Pericardium (tissue), 1 donor: ENCODE data around the genes FHIT and C3orf14.

GRCh38 chr3:58899492-58899736 lies 150.4 kb downstream of the CFAP20DC start:
- RRBS: no CpG with 5 or more reads among the region's 3 CpGs

- RRBS: no CpG with 5 or more reads among the region's 9 CpGs
These were observed 890.4 kb downstream of the FHIT start for GRCh38 chr3:60360600-60361576.

DNA sequence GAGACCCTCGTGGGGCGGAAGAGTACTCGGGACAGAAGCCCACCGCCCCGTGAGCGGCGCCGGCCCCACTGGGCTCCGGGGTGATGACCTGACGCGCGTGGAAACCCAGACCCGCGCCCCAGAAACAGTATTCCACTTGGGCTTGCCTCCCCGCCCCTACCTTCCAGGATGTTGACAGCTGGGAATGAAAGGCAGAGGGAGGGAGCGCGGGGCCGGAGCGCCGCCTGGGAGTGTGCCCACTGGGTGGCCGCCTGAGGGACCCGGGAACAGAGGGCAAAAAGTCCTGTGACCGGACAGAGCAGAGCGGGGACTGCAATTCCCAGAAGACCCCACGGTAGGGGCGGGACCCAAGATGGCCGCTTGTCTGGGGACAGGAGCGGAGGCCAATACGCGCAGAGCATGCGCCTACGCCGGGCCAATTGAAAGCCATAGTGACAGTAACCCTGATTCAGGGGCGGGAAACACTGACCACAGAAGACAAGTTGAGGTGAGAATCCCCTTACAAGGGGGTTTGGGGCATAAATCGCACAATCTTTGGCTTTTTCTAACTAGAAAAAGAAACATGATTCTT lies at the start of gene FHIT:
Gene FHIT, minus strand, starts transcription at position 312 of the 571 bp plus-strand sequence.
- RRBS: 2% methylated on average over 5 of the region's 35 CpGs

DNA sequence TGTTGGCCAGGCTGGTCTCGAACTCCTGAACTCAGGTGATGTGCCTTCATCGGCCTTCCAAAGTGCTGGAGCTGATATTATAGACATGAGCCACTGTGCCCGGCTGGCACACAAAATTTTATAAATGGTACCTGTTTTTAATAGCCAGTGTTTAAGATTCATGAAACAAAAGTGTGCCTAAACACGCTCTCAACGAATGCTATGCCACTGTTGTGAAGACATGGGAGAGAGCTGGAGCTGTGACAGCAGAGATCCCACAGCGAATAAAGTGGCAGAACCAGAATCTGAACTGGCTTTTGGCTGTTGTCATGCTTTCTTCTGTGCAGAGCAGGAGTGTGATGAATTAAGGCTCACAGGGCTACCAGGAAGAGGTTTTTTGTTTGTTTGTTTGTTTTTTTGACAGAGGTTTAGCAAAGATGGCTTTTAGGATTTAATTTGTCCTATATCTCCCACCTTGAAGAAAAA lies 14.5 kb downstream of the PTPRG start:
- RRBS: no CpG with 5 or more reads among the region's 6 CpGs

- RRBS: no CpG with 5 or more reads among the region's 13 CpGs
These were observed 126.9 kb downstream of the PTPRG start for GRCh38 chr3:61688151-61688720.

GRCh38 chr3:61767209-61768217 lies 206.1 kb downstream of the PTPRG start:
- RRBS: no CpG with 5 or more reads among the region's 6 CpGs

DNA sequence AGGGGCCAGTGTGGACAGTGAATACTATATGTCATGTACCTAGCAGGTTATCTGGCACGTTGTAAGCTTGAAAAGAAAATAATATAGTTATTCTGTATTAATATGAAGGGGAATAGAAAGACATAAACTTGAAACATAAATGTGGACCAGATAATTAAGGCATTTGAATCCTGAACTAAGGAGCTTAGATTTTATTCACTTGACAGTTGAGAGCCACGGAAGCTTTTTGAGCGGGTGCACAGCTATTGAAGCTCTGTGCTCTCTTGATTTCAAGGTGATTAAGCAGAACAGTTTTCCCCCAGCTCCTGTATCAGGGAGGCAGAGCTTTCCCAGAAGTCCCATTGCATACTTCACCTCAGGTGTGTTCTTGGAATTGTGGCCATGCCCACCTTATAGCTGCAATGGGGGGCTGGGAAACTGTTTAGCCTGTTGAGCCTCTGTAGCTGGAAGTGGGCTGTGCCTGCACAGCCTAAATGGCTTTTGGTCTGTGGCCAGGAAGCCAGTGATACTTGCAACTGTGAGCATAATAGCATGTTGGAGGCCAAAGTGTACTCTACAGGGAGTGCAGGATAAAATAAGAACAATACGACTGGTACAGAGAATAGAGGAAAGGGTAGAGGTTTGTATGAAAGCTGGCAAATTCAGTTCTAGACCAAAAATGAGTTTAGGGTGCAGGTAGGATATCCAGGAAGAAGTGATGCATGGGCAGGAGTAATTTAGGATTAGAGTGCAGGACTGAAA lies 248.4 kb downstream of the PTPRG start:
- RRBS: no CpG with 5 or more reads among the region's 4 CpGs

DNA sequence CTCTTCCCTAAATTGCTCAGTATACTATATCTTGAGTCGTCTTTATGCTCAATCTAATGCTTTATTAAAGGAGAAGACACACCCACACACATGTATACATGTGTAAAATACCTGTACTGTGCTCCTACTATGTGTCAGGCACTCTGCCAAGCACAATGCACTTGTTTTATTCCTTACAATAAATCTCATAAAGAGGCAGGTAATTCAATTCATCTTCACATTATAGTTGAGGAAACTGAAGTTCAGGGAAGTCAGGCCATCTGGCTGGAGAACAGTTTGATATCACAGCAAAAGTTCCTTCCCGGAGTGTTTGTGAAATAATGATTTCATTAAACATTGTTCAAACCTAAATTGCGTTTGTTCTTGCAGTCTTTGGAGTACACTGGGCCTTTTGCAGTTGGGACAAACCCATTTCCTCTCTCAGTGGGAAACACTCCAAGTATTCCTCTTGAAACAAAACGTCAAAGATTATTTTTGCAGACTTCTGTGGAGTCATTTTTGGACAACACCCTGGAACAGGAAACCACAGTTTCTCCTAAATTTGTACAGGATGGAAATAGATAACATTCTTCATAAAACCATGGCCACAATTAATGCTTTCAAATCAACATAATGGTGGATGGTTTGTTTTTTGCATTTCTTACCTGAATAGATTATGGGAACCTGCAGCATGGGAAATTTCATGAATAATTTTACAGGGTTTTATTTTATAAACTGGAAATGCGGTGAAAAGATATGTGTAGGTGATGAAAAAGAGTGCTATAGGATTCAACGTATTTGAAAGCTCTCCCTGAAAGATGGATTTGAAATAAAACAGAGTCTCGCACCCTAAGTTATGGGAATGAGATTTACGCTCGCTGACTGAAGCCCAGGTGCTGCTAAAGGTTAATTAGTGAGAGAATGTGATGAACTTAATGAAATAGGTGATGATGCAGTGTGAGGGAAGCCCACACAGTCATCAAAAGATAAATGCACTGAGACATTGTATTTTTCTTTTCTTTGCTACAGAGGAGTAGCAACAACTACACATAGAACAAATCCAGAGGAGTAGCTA lies 287.6 kb downstream of the PTPRG start:
- RRBS: no CpG with 5 or more reads among the region's 9 CpGs

- RRBS: no CpG with 5 or more reads among the region's 13 CpGs
These were observed 75.9 kb upstream of the C3orf14 start for GRCh38 chr3:62242802-62243526.

- RRBS: 4% methylated on average over 15 of the region's 69 CpGs
These were observed at the start of gene C3orf14 for GRCh38 chr3:62318627-62319901. Gene C3orf14 (plus strand): TSS chr3:62319022.

DNA sequence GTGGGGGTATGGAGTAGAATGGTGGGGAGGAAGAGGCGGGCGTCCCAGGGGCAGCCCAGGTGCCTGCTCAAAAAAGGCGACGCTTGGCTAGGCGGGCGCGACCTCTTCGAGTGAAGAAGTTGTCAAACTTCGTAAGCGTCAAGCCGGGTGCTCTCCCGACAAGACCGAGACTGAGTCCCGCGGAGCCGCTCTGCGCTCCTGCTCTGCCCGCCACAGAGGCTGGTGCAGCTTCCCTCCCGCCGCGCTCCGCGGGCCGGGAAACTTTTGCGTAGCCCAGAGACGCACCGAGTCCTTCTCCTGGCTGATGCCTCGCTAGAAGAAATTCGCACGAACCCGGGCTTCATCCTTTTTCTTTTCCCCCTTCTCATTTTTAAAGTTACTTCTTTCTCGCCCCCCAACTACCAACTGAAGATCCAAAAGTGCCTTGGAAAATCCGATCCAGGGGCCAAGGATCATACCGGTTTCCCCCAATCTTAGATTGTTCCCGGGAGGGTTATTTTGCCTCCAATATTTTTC lies 2.9 kb downstream of the FEZF2 start:
- RRBS: 2% methylated on average over 17 of the region's 35 CpGs

GRCh38 chr3:63159487-63159840 lies 118.6 kb upstream of the SYNPR start:
- RRBS: no CpG with 5 or more reads among the region's 1 CpG

DNA sequence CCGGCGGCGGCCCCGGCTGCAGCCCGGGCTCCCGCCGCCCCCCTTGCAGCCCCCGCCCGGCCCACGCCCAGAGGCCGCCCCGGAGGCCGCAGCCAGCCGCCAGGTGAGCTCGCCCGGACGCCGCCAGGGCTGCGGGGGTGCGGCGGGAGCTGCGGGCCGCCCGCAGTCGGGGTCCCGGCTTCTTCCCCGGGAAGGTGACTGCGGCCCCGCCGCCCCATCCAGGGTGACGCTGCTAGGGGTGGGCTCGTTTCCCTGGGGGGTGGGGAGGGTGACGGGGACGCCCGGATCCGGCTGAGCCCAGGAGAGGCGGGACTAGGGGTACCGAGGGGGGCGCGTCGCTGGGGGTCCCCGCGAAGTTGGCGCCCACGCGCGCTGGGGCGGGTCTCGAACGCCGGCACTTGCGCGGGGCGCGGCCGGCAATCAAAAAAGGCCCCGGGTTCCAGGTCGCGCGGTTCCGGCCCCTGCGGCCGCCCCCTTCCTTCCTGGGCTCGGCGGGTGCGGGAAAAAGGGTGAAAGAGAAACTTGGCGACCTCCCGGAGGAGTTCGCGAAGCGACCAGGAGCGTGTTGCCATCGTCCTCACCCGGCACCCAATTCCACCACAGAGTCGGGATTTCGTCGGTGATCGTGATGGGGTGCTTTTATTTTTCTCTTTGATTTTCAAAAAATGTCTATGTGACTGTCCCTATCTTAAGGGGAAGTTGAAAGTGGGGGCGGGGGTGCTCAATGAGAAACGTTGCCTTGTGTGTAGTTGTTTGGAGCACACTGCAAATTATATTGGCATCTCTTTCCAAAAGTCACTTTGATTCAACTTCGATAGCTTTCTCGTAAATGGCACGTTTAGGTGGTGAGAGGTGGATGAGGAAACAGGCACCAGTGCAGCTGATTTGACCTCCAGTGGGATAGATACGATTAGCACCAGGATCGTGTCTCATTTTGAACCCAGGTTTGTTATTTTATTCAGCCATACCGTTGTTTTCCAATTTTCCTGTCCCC lies 686 bp downstream of the ATXN7 start:
- RRBS: 1% methylated on average over 41 of the region's 86 CpGs

DNA sequence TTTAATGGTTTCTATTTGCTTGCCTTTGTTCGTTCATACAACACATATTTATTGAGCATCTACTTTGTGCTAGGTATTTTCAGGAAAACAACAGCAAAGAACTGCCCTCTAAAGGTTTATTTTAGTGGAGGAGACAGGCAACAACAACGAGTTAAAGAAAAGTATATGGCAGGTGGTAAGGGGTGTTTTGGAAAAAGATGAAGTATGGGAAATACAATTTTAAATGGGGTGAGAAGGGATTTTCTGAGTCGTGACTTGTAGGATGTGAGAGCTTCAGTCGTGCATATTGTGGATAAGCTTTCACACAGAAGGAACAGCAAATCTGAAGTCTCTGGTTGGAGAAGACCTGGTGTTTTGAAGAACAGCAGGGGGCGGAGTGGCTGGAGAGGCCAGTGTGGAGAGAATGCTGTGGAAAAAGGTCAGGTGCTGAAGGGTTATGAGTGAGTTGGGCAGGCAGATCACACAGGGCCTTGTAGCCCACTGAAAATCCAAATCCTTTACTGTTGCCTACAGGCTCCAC lies 62.5 kb downstream of the ATXN7 start:
- RRBS: no CpG with 5 or more reads among the region's 5 CpGs

DNA sequence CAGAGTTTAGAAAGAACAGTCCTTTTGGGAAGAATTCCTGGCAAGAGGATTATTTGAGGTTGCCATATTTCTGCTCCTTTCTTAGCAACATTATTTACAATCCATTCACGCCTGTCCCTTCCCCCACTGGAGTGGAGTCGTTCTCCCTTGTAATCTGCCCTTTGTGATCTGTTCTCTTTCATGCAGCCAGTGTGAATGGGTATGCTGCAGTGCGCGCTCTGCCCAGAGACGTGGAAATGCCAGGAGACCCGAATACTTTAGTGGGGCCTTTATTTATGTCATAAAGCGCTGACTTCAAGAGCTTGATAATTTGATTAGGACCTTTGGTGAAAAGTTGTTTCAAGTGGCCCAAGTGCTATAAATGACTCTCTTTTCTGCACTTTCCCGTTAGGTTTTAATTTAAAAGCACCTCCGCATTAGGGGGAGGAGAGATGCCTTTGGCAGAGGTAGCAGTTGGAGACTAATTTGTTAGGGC lies 52.6 kb downstream of the PSMD6 start:
- RRBS: no CpG with 5 or more reads among the region's 9 CpGs

GRCh38 chr3:64000215-64001425 lies 22.7 kb downstream of the PSMD6 start:
- RRBS: no CpG with 5 or more reads among the region's 12 CpGs

- RRBS: no CpG with 5 or more reads among the region's 8 CpGs
These were observed 17.8 kb downstream of the PSMD6 start for GRCh38 chr3:64005083-64006396.

DNA sequence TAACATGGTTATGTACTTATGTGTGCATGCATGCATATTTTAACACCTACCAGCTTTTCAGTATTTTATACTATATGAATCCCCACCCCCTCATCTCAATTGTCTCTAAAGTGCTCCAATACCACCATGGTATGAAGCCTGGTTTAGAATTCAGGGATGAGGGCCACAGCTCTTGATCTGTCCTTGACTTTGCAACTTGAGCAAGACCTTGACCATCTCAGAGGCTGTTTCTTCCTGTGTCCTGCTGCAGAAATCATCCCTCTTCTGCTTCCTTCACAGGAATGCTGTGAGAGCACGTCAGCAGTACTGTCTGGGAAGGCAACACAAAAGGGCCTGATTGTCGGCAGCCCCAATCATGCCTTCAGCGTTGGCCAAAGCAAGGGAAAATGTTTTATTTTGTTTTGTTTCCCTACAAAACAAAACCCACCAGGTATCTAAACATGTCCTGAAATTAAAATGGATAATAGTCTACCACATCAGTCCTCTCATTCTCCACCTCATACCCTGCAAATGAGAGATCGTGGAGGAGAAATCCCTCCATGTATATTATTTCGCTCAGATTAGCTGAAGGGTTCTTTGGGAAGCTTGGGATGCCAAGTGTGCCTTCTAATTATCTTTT lies 16.3 kb upstream of the PRICKLE2 start:
- RRBS: no CpG with 5 or more reads among the region's 5 CpGs

DNA sequence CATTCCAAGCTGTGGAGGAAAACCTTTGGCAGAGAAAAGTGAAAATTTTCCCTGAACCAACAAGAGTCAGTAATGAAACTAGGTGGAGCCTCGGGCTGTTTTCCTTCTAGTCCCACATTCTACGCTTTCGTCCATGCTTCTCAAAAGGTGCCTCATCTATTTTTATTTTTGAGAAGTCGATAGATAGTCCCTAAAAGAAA lies 161.4 kb upstream of the PRICKLE2 start:
- RRBS: no CpG with 5 or more reads among the region's 4 CpGs

DNA sequence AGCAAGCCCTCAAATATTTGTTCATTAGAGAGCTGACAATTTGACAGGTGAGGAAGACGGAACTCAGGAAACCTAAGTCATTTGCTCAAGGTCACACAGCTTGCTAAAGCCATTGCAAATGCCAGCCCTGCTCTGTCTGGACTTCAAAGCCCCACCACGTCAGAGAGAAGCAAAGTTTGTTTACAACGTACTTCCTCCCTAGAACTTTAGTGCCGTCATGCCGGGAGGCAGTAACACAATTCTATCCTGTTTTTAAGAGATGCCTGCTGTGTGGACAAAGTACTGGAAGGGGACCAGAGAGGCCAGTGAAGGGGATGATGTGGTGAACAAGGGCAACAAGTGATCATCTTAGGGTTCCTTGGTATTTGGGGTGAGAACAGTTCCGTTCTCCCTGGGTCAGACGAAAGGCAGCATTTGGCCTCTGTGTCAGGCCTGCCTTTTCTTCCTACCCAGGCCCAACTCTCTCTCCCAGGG lies 216.7 kb upstream of the PRICKLE2 start:
- RRBS: no CpG with 5 or more reads among the region's 7 CpGs